Gallbladder (tissue), 1 donor: ENCODE measurements around a stretch of chr3.

GRCh38 chr3:136883457-136884256 is 21.6 kb downstream of the NCK1 start:
- PRO-cap = no peak

- PRO-cap = no peak
These were observed 52.2 kb downstream of the IL20RB start for GRCh38 chr3:137009933-137010448.

DNA sequence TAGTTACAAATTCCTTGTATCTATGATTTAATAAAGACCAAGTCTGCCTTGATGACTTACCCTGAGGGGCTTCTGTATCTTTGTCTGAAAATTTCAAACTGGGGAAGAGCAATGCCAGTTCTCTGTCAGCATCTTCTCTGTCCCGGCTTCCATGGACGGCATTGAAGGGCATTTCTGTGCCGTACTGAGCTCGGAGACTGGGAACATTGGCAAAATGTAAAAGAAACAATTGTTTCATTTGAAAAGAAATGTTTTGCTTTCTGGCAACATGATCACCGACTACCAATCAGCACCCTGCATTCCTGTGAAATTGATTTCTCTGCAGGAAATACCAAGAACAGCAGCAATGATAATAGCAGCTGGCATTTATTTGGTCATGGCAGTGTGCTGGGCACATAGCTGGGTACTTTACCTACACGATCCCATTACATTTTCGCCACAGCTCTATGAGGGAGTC is 26.2 kb downstream of the NME9 start:
- PRO-cap = no peak

DNA sequence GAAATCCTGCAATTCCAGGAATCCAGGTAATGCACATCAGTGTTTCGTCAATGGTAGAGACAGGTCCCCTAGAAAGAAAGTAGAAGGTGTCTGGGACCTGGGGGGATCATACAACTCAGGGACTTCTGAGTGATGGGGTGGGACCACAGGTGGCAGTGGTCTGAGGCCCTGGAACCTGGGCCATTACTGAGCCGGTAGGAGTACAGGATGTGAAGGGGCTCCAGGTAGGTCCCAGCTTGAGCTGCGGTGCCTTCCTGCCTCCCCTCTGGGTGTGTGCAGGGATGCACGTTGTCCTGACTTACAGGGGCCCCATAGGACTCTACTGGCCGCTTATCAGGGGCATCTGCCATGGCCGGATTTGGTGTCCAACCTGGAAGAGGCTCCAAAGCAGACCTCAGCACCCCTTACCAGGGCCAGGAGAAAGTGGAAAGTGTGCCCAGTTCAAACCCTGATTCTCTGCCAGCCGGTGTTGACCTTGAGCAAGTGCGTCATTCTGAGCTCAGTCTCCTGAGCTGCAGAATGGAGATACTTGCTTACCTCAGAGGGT is 35.6 kb upstream of the ESYT3 start:
- PRO-cap = no peak

DNA sequence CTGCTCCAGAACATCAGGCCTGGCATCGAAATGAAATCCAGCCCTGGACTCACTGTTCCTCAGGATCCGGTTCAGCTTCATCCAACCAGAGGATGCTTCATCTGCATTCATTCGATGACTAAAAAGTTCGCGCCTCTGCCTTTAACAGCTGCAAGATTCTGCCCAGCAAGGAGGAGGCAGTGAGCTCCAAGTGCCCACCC is 25.6 kb upstream of the ESYT3 start:
- PRO-cap = no peak

GRCh38 chr3:138648046-138649169 is 39.8 kb downstream of the FAIM start:
- PRO-cap = no peak

DNA sequence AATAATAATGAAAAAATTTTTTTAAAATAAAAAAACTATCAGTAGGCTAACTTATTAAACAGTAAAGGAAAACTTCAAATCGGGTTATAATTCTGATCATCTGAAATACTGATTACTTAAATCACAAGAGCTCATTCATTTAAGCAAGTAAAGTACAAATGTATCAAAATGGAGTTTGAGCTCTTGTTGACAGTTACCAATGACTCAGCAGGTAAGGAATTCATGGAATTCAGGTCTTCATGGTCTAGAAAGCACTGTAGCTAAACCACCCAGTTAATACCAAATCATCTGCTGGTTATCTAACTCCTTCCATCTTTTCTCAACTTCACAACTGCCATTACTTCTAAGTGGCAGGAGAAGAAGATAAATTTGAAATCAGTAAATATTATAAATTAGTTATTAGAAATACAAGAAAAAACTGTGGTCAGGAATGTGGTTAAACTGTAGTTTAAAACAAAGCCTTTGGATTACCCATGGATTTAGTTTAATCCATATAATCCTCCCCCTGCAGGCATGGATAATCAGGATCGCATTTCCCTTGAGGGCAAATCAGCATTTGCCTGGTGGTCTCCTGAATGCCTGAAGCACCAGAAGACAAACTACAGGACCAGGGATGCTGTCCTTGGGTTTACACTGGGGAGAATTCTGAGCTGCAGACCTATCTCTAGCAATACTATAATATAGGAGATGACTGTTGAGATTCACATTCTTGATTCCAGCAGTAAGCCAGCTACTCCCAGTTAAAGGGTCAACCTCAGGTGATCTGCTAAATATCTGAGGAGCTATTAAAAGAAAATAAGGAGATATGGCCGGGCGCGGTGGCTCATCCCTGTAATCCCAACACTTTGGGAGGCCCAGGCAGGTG is 10.8 kb downstream of the PIK3CB start:
- PRO-cap = no peak

DNA sequence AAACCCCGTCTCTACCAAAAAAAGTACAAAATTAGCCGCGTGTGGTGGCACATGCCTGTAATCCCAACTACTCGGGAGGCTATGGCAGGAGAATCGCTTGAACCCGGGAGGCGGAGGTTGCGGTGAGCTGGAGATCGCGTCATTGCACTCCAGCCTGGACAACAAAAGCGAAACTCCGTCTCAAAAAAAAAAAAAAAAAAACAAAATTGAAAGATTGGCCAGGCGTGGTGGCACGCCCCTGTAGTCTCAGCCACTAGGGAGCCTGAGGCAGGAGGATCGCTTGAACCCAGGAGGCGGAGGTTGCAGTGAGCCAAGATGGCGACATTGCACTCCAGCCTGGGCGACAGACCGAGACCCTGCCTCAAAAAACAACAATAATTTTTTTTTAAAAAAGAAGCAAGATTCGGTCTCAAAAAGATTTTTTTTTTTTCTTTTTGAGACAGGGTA is 2.1 kb downstream of the PIK3CB start:
- PRO-cap = no peak

GRCh38 chr3:138945979-138946615 is 840 bp downstream of the FOXL2 start:
- PRO-cap = no peak

GRCh38 chr3:139434498-139435354 is 41.6 kb downstream of the RBP2 start:
- PRO-cap = no peak

GRCh38 chr3:139519830-139520465 is 19.6 kb downstream of the RBP1 start:
- PRO-cap = unidirectional peak, minus-strand start at chr3:139520113

- PRO-cap = no peak
These were observed 670 bp upstream of the SPSB4 start for GRCh38 chr3:141050392-141050961.

DNA sequence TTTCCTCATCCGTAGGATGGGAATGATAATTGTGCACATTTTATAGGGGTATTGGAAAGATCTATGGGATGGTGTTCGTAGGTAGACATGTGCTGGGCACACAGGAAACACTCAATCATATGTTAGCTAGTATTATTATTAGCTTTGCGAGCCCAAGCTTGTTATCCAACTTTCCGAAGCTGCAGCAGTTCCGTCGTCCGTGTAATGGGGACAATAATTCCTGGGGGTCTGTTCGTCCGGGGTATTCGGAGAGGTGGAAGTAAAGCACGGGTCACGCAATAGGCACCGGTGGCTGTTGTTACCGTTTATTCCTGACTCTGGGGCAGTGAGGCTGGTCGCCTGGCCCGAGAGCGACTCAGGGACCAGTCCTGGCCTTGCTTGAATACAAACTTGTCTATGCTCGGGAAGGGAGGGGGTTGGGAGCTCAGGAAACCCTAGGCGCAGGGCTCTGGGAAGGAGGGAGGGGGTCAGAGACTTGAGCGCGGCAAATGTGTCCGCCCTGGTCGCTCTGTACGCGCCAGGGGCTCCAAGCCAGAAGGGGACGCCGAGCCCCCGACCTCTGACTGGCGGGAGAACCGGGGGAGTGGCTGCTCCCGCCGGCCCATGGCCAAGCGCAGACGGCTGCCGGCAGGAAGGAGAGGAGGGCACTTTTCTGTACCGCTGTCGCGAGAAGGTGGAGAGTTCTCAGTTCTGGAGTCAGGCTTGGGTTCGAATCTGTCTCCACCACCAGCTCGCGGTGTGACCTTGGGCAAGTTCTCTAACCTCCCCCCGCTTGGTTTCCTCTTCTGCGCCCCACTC is 1.4 kb downstream of the SPSB4 start:
- PRO-cap = no peak

- PRO-cap = no peak
These were observed 57.1 kb downstream of the SPSB4 start for GRCh38 chr3:141108108-141108817.

GRCh38 chr3:141232061-141232363 is 387 bp downstream of the PXYLP1 start:
- PRO-cap = no peak

GRCh38 chr3:141331653-141332403 is 36.5 kb upstream of the ZBTB38 start:
- PRO-cap = no peak

DNA sequence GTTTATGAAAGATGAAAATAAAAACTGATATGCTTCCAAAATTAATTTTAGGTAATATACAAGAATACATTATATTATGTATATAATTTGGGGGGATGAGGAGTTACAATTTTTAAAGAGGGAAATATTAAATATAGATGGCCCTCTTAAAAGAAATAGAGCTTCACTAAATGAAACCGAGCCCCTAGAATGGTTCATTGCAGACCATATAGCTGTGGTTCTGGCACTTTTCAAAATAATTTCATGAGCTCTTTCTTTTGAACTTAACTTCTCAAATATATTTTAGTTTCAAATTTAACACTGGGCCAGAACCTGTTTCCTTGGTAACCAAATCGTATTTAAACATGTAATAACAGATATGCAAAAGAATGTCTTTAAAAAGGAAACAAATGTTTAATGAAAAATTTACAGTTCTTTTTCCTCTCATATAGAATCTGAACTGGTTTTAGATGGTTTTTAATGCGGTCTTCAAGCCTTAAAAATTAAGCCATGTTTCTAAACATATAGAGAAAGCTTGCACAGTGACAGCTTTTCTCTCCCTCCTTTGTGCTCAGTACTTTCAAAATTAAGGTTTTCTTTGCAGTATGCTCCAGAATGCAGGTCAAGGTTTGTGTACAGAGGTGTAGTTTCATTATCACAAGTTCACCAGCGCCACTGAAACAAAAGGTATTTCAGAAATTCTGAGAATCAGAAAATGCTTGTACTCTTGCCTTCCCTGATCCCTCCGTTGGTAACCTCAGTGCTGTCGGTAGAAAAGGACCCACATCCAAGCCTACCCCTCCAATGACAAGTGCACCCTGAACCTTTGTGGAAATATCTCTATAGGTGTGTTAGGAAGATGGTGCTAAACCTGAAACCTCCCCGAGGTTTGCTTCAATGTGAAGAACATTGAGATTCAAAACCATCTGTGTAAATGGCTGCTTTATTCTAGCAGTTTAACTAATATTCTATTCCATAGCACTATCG is 20.3 kb downstream of the ZBTB38 start:
- PRO-cap = no peak

DNA sequence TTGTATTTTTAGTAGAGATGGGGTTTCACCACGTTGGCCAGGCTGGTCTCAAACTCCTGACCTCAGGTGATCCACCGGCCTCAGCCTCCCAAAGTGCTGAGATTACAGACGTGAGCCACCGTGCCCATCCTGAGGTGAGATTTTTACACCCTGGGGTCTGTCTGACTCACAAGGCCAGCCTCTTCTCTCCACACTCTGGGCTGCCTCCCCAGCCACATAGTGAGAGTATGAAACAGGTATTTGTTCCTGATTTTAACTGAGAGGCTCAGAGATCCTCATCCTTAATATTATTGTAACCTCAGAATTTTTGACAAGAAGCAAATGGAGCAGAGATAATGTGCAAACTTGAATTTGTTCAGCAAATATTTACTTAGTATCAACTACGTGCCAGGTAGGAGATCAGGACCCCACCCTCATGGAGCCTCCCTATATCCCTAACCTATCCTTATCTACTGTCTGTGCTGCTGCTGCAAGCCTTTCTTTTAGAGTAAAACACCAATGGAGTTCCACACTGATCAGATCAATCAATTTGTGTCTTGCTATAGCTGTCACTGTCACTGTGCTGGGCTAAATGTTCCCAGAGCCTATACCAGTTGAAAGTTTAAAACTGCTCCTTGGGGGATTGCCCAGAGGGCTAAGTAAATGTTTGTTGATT is 41.0 kb downstream of the ZBTB38 start:
- PRO-cap = no peak

GRCh38 chr3:141556411-141556850 is 69.6 kb downstream of the RASA2 start:
- PRO-cap = no peak

DNA sequence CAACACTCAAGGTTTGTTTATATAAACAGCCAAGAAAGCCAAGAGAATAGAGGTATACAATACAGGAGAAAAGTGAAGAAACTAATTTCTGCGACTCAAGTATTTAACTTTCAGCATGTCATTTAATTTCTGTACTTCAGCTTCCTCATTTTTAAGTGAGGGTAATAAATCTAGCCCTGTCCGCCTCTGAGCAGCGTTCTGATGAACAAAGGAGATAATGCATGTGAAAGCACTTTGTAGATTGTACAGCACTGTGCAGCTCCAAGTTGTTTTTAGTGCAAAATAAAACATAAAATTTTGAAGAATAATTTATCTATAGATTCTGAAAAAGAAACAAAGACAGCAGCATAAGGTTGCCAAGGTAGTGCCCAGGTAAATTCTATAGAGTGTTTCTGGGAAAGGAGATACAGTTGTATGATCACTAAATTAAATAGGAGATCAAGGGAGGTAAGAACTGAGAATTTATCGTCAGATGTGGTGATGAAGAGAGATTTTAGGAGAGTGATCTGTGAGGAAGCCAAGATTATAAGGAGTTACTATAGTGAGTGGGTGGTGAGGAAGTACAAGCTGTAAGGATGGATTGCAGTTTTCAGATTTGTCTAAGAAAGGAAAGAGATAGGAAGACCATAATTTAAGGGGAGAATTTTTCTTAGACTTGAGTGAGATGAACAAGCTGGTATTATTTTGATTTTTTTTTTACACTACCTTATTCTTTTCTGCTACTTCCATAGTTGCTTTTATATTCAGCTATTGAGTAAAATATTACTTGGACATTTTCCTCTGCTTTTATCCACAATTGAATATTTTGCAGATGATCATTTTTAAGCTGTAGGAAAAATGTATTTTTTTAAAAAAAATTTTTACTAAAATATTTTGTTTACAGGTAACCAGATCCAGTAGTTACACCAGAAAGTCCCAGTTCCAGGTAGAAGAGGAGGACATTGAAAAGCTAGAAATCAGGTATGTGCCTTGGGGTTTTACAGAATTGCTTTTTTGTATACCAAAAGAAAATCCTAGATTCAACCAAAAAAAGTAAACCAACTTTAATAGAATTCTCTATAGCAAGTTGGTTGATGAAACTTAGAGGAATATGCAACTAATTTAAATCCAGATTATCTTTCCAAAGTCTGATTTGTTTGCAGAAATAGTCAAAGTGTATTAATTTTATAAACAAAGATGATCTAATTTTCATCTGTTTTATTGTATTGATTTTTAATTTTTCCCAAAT is 71.6 kb downstream of the RASA2 start:
- PRO-cap = no peak